Trachea (tissue), 1 donor: ENCODE measurements around the gene ZNF474.

DNA sequence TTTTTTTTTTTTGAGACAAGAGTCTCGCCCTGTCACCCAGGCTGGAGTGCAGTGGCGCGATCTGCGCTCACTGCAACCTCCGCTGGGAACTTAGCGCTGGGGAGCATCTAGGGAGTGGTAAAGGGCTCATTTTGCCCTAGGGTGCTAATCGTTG is 346 bp upstream of the TMED7 start:
- PRO-cap: bidirectional peak, plus-strand start at position 46 of the sequence, minus-strand start outside the sequence

DNA sequence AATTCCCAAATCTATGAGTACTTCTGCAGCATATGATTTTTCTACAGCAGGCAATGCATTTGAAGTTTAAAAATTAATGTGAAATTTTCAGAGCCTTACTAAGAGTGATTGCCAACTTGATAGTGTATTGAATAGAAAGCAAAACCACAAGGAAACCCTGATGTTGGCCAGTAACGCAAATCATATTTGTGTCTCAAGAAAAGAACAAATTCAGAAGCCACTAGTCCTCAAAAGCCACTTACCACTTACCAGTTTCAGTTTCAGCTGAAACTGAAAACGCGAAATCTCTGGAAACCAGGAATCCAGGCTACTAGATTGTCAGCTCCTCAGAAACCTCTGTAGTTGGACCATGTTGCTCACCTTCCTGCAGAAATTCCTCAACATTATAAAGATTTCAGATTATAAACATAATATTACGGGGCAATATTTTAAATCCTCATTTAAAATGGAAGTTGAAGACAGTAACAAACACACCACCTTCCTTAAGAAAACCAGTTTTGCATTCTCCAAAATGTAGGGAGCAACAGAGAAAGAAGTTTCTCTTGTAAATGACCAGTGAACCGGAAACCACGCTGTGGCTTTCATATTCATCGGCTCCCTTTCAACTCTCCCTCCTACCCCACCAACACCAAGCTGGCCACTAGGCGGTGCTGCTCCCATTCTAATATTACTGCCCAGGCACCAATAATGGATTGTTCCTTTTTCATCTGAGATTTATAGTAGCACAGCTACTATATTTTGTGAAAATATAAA is 8.6 kb upstream of the TMED7 start:
- PRO-cap: no peak

DNA sequence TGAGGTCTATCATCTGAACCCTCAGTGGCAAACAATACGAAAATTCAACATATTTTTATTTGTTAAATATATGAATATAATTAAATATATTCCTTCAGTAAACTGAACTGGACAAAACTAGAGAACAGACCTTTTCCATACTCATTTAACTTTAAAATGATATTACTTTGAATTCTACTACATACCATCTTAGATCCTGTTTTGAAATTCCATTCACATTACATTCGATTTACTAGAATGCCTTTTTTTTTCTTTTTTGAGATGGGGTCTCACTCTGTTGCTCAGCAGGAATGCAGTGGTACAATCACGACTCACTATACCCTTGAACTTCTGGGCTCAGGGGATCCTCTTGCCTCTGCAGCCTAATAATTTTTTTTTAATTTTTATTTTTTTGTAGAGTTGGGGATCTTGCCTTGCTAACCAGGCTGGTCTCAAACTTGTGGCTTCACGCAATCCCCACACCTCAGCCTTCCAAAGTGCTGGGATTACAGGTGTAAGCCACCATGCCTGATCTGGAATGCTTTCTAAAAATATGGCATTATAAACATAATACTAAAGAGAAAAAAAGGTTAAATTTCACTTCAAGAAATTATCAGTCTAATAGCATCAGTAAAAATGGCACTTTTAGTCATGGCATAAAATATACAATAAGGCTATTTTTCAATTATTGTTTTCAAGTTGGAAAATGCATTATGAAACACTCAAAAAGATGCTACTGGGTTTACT is 10.9 kb downstream of the ATG12 start:
- PRO-cap: no peak

GRCh38 chr5:116166984-116167597 is 82.3 kb downstream of the COMMD10 start:
- PRO-cap: no peak

- PRO-cap: no peak
Observed at GRCh38 chr5:116348326-116349022, 226.1 kb downstream of the SEMA6A start.

DNA sequence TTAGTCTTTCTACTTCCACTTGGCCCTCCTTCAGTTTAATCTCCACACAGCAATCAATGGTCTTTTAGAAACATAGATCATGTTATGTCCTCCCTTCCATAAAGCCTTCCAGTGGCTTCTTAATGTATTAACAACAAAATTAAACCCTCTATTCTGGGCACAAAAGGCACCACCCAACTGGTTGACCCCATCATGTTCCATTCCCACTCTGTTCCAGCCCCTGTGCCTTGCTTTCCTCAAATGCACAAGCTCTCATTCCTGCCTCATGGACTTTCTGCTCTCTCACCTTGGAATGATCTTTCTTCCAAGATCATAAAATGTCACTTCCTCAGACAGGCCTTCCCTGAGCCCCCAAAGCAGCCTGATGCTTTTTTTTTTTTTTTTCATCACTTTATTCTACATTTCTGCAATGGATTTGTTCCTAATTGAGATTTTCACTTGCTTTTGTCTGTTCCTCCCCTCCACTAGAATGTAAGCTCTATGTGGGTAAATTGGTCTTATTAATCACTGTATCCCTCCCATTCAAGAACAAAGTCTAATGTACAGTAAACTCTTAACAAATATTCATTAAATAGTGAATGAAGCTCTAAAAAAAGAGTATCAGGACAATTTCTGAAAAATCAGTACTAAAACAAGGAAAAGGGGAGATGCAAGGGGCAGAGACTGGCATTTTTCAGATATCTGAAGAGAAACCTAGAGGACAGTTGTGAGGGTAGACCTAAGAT is 54.6 kb downstream of the SEMA6A start:
- PRO-cap: no peak

DNA sequence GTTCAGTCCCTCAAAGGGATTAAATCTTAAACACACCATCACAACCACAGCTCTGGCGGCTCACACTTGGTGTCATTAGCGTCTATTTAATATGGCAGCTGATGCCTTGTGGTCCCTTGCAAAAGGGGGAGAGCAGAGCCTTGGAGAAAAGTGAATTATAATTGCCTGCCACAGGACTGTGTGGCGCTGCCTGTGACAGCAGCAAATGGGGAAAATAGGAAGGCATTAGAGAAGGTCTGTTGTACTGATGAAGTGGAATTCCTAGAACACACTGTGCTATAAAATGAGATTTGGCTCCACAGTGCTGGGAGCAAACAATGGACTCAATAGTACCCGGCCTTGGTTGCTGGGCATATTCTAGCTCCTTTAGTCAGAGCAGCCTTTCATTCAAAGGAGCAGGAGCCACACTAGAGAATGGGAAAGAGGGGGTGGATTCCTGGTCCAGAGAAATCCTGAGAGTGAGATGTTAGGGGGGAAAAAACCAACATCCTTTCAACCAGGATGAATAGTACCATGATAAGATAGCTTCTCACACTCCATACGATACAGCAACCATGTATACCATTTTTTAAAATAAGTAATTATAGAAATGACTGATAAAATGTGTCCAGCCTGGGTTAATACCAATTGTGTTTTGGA is 21.2 kb downstream of the SEMA6A start:
- PRO-cap: no peak

DNA sequence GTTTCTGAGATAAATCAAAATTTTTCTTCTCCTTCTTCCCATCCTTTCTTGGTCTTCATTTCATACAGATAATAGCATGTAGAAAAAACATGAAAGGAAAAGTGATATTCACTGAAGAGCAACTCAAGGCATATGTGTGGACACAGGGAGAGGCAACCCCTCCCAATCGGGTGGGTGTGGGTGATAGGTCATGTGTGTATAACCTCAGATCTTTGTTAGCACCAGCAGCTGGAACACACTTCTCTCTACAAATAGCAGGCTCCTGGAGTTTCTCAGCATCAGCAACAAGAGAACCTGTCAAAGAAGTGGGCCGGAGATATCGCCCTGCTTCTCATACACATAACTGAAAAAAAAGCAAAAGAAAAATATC is 426.4 kb downstream of the DTWD2 start:
- PRO-cap: no peak

DNA sequence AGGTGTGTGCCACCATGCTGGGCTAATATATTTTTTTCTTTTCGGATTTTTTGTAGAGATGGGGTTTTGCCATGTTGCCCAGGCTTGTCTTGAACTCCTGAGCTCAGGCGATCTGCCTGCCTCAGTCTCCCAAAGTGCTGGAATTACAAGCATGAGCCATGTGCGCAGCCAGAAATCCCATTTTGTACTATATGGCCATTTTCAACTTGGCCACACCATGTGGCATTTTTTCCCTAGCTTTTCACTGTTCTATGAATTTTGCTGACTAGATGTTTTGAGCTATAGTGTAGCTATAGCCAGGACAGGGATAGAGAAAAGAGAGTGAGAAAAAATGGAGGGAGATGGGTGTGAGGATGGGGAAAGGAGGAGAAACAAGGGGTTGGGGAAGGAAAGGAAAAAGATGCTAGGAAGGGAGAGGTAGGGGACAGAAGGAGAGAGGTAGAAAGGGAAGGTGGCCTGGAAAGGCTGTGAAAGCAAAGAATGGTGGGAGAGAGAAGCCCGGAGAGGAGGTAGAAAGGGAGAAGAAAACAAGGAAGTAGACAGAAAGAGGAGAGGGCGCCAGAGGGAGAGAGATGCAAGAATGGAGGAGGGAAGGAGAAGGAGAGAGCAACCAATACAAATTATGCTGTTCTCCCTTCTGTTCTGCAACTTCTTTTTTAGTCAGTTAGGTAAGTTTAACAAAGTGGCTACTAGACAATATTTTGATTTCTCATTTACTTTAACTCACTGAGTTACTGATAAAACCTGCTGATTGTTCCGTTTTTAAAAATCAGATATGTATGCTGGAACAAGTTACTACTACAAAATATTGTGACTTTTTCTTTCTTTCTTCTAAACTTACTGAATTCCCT is 46.5 kb downstream of the DMXL1 start:
- PRO-cap: no peak

- PRO-cap: no peak
Observed at GRCh38 chr5:119328381-119329217, 27.2 kb upstream of the TNFAIP8 start.

DNA sequence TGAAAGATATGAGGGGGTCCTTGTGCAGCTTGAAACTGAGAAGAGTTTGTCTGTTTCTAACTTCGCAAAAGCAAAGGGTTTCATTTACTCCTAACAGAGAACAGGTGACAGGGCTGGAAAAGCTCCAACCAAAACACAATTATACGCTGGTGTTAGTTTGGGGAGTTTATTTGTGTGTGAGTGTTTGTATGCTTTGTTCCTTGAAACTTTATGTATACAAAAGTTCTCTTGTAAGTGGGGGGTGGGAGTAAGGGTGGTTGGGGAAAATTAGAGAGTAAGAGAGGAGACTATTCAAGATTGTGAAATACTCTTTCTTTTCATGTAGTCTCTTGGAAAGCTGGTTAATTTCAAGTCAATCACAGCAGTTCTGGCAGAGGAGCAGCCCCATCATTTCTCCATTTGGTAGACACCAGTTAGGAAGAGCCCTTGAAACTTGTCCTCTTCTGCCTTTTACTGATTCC is 879 bp downstream of the TNFAIP8 start:
- PRO-cap: no peak

DNA sequence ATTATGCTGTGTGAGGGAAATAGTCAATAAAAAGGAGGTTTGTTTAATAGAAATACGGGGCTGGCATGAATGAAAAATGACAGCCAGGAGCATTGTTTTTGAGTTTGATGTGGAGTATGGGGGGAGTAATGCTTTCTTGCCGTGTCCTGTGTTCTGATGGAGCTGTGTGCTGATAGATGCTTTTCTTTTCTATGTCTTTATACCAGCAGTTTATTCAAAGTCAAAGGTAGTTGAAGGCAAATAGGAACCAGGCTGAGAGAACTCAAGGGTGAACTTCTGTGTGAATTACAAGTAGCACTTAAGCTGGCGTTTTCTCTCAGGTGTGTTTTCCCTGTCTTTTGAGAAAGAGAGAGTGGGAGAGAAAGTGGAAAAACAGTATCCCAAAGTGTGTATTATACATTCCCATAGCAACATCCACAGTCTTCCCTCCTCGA is 1.4 kb downstream of the TNFAIP8 start:
- PRO-cap: no peak

- PRO-cap: no peak
Observed at GRCh38 chr5:119360977-119361662, 5.3 kb downstream of the TNFAIP8 start.

- PRO-cap: no peak
Observed at GRCh38 chr5:119418707-119419236, 33.5 kb upstream of the HSD17B4 start.

DNA sequence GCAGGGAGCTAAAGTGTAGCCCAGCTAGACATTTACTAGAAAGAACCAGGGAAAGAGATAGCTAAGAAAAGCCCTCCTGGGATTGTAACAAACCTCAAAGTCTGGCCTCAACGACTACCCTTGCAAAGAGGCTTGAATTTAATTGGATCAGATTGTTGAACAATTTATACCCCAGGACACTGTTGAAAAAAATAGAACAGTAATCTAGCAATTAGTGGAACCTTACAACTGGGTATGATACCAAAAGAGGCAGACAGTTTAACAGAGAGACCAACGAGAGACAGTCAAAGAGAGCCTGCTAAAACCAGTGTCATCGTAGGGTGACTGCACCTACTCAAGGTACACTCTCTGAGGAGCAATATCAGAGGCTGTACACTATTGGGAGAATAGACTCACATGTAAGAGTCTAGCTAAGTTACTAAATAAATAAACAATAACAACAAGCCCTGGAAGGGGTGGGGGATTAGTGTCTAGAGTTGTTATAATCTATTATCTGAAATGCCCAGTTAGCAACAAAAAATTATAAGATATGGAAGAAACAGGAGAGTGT is 59.1 kb downstream of the HSD17B4 start:
- PRO-cap: no peak

DNA sequence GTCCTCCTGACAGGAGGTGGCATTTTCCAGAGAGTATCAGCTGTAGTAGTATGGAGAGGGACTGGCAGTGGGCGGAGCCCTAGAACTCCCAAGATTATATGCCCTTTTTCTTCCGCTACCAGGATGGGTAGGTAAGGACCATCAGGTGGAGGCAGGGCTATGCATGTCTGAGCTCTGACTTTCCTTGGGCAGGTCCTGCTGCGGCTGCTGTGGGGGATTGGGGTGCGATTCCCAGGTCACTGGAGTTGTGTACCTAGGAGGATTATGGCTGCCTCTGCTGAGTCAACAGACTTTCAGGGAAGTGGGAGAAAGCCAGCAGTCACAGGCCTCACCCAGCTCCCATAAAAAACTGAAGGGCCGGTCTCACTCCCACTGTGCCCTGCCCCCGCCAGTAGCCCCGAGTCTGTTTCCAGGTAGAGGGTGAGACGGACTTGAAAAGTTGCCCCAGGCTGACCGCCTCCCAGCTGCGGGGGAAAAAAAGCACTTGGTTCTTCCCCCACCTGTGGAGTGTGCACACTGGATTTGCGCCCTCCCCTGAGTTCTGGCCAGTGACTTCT is 76.6 kb downstream of the FAM170A start:
- PRO-cap: no peak

DNA sequence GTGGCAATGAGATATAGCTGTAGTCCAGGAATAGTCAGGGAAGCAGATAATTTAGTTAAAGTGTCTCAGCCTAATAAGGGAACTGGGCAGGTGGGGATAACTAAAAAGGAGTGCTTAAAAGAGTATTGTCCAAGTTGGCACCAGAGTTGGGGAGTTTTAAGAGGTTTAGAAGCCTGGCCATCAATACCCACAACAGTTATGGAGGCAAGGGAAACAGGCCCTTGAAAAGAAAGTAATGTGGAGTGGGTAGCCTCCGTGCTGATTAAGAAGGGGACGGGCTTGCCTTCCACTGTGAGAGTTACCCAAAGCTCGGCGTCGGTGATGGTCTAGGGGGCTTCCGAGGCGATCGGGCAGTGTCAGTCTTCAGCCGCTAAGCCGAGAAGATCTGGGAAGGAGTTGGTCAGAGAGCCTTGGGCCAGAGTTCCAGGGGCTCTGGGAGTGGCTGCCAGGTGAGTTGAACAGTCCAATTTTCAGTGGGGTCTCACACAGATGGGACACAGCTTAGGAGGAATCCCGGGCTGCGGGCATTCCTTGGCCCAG is 236.5 kb downstream of the PRR16 start:
- PRO-cap: no peak

GRCh38 chr5:122126778-122127010 is 2.7 kb upstream of the ZNF474 start:
- PRO-cap: unidirectional peak, plus-strand start at chr5:122126881

GRCh38 chr5:122129255-122129889 is at the start of gene ZNF474:
TSS of gene ZNF474 (plus strand) at chr5:122129546.
- PRO-cap: no peak

- PRO-cap: no peak
Observed at GRCh38 chr5:122383375-122383778, 71.3 kb downstream of the SNCAIP start.